Placental epithelial cell (primary cell): ENCODE data around the gene DUX4.

DNA sequence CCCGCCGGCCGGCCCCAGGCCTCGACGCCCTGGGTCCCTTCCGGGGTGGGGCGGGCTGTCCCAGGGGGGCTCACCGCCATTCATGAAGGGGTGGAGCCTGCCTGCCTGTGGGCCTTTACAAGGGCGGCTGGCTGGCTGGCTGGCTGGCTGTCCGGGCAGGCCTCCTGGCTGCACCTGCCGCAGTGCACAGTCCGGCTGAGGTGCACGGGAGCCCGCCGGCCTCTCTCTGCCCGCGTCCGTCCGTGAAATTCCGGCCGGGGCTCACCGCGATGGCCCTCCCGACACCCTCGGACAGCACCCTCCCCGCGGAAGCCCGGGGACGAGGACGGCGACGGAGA is at the start of gene DUX4:
DUX4 (plus strand) TSS at position 270 of the 338 bp plus-strand sequence.
- CAGE, long polyA plus RNA: no peak